Measurements from ENCODE around the genes OPN1MW2 and FAM50A.

DNA sequence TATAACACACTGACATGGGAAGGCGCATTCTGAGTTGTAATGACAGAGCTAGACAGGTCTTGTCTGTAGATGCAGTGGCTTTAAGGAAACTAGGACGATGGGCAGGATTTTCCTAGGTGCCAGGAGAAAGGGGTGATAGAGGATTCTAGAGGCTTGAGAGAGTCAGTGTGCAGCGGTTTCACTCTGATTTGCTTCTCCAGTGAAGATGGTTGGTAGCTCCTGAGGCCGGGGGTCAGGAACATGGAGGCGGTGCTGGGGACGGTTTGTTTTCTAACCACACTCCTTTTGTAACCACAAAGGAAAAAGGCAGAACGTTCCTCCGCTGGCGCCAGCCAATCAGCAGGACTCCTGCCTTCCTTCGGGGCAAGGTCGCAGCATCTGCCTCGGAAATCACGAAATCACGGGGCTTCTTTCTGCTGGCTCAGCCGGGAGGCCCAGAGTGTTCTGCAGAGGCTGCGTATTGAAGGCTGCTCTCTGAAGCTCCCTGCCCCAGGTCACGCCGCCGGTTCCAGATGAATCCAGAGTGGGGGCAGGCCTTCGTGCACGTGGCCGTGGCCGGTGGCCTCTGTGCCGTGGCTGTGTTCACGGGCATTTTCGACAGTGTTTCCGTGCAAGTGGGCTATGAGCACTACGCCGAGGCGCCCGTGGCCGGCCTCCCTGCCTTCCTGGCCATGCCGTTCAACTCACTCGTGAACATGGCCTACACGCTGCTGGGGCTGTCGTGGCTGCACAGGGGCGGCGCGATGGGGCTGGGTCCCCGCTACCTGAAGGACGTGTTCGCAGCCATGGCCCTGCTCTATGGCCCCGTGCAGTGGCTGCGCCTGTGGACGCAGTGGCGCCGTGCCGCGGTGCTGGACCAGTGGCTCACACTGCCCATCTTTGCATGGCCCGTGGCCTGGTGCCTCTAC is 9.3 kb downstream of the TMEM187 start:
- PRO-cap, result no peak
- RAMPAGE, long total RNA, 4 experiments, result no peak in any of the 4 experiments

- PRO-cap, result no peak
- RAMPAGE, long total RNA, 4 experiments, result no peak in any of the 4 experiments
These were observed 19.9 kb downstream of the IRAK1 start for GRCh38 chrX:153999589-154000464.

DNA sequence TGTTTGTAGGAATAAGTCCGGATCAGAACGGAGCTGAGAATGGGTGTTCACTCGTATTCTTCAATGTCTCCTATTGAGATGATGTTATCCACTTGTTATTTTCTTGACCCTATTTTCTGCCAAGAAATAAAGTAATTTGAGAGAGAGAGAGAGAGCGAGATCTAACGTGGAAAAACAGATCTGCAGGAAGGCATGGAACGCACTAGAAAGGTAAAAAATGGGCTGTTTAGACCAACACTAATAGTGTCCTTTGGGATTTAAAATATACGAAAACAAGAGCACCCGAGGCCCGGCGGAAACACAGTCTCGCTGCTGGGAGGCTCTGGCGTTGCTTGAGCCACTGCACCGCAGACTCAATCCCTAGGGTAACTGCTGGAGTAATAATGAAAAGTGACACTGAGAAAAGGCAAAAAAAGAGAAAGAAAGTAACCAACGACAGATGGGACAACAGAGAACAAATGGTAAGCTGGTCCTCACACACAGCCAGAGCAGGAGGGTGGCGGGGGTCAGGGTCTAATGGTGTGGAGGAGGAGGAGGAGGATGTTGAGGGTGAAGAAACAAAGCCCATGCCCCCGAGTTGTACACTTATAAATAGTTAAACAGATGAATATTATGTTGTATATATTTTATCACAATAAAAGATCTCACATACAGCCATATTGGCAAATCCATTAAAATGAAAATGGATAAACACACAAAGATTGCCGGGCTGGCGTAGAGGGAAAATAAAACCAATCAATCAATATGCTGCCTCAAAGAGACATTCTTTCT is 15.4 kb downstream of the IRAK1 start:
- PRO-cap, result no peak
- RAMPAGE, long total RNA, 4 experiments, result no peak in any of the 4 experiments

- PRO-cap, result no peak
- RAMPAGE, long total RNA, 4 experiments, result no peak in any of the 4 experiments
These were observed 1.3 kb downstream of the IRAK1 start for GRCh38 chrX:154018432-154018787.

- PRO-cap, result no peak
- RAMPAGE, long total RNA, 4 experiments, result no peak in any of the 4 experiments
These were observed 37.1 kb upstream of the IRAK1 start for GRCh38 chrX:154056733-154057294.

DNA sequence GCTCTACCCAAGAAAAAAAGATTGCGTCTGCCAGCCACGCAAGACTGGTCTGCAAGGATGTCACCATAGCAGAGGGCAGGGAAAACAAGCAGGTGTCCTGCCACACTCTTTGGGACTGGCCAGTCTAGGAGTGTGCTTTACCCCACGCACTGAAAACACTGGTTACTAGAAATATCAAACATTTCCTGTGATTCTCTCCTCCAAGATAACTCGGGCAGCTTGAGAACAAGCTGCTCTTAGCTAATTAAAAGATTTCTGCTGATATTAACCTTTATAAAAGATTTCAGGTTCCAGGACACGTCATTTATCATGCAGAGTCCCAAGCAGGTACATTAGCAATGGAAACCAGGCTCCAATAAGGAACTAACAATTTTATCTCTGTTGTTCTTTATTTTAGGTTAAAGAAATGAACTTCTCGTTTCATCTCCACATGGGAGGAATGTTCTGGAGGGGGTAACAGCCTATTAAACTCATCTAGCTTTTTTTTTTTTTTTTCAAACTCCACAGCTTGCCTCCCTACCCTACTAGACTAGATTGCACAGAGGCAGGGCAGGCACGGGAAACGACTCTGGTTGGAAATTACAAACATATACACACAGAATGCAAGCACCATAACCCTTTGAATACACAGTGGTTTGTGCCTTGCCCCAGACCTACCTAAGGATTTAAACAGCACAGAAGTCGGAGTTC is 2.9 kb downstream of the MECP2 start:
- PRO-cap, result no peak
- RAMPAGE, long total RNA, 4 experiments, result no peak in any of the 4 experiments

- PRO-cap, result no peak
- RAMPAGE, long total RNA, 4 experiments, result no peak in any of the 4 experiments
These were observed at the start of gene OPN1MW2 for GRCh38 chrX:154219382-154220055. Gene OPN1MW2 (plus strand): TSS chrX:154219756.

GRCh38 chrX:154341741-154342245 is 32.6 kb downstream of the FLNA start:
- PRO-cap, result no peak
- RAMPAGE, long total RNA, 4 experiments, result no peak in any of the 4 experiments

DNA sequence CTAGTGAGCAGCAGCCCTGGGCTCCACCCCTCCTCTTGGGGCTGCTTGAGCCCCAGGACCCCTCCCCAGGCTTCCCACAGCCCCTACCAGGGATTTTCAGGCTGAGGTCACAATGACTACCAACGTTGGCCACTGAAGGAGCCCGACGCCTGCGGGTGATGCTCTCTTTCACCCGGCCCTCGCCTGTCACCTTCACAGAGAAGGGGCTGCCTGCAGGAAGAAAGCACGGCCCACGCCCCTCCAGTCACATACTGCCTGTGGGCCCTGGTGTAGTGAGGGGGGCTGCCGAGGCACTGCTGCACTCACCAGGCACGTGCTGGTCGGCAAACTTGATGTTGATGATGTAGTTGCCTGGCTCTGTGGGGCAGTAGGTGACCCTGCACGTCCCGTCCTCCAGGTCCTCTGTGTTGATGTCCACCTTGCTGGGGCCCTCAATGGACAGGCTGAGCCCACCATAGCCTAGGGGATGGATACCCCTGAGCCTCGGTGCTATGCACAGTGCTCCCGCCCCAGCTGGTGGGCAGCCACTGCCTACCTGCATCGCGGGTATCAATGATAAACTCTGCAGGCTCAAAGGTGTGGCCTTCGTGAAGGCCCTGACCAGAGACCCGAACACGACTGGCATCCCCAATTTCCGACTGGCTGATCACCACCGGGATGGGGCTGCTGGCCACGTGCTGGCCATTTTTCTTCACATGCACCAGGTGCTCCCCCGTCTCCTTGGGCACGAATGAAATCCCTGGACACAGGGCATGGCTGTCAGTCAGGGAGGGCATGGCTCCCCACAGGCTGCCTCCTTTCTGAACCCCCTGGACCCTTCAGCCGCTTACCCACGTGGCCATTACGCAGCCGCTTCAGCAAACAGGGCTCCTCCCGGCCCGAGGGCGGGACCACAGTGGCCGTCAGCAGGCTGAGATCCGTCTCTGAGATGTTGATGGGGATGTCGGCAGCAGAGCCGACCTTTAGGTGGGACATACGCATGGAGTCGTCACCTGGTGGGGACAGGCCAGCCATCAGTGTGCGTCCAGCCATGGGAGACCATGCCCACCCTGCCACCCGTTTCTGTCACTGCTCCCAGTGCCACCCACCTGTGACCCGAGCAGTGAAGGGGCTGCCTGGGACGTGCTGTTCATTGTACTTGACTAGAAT is 21.6 kb downstream of the FLNA start:
- PRO-cap, result no peak
- RAMPAGE, long total RNA, 4 experiments, result start-site peak on the minus strand in 1 of 4 experiments, centred at position 670 of the sequence, 569 reads per replicate

DNA sequence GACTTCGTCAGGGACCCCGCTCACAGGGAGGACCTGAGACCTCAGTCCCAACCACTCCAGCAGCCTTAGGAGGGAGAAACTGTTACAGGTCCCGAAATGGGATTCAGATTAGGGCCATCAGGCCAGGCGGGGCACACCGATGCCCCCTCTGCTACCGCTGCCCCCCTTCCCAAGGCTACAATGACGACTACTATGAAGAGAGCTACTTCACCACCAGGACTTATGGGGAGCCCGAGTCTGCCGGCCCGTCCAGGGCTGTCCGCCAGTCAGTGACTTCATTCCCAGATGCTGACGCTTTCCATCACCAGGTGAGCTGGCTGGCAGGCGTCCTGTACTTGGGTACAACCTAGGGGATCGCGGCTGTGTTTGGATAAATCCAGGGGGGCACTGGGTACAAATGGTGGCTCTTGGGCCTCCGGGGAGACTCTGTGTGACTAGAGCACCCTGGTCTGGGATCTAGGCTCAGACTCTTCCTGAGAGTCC is 1.0 kb downstream of the EMD start:
- PRO-cap, result no peak
- RAMPAGE, long total RNA, 4 experiments, result no peak in any of the 4 experiments

GRCh38 chrX:154443539-154444878 is at the start of gene FAM50A:
Gene FAM50A (plus strand): TSS chrX:154444141.
- PRO-cap, result bidirectional peak, plus-strand start at chrX:154444141, minus-strand start at chrX:154444034
- RAMPAGE, long total RNA, 4 experiments, result no peak in any of the 4 experiments

- PRO-cap, result no peak
- RAMPAGE, long total RNA, 4 experiments, result no peak in any of the 4 experiments
These were observed 2.5 kb downstream of the UBL4A start for GRCh38 chrX:154483757-154484458.

GRCh38 chrX:154531252-154531875 is 15.3 kb downstream of the G6PD start:
- PRO-cap, result no peak
- RAMPAGE, long total RNA, 4 experiments, result no peak in any of the 4 experiments

- PRO-cap, result no peak
- RAMPAGE, long total RNA, 4 experiments, result no peak in any of the 4 experiments
These were observed 19.1 kb downstream of the GAB3 start for GRCh38 chrX:154731805-154732180.

DNA sequence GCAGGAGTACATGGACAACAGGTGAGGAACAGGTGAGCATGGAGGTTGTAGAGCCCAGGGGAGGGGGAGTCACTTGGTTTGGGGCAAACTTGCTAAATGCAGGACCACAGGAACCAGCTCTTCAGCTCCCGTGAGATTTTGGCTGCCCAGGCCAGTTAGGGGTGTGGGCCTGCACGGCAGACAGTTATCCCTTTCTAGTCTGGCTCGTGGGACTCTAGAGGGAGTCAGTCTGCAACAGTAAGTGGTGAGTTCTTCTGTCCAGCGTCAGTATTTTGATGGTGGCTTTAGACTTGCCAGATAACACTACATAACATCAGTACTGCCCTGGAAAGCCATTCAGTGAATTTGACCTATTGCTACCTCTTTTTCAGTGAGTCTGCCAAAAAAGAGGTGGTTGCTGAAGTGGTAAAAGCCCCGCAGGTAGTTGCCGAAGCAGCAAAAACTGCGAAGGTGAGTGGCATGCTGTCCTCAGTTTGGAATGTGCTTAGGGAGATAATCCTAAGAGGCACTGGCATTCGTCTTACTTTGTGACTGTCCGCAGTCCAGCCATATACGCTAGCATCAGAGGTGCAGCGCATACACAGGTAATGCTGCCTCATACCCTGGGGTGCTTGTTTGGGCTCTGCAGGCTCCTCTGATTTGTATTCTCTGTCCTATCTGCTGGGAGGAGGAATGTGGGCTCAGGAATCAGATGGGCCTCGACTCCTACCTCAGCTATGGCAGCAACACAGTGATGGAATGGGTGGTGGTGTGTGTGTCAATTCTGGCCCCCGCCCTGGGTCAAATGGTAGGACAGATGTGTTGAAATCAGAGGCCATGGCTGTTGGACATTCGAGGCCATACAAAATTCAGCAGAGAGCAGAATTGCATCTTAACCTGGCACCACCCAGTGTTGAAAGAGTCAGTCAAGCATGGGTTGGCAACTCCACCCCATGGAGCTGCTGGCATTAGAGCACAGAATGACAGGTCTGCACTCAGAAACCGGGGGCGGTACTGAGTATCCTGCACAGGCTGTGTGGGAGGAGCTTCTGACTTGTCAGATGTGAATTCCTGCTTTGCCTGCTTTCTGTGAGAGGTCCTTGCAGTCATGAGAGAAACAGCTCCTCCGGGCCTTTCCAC is 12.5 kb downstream of the DKC1 start:
- PRO-cap, result no peak
- RAMPAGE, long total RNA, 4 experiments, result no peak in any of the 4 experiments

DNA sequence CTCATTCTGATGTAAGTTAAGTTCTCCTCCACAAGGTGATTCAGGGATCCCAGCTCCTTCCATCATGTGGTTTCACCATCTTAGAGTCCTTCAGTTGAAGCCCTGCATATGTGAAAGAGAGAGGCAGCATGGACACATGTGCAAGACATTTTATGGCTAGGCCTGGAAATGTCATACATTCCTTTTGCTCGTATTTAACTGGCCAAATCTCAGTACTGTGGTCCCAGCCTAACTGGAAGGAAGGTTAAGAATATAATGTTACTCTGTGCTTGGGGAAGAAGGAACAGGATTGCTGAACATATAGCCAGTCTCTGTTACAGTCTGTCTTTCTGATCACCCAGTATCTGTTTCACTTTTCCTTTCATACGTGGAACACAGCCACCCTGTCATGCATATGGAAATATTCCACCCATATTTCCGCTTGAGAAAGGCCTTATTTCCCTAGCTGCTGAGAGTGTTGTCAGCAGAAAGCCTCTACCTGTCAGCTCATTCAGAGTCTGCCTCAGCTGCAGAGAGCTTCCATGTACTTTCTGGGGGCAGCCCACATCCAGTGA is 7.0 kb downstream of the SMIM9 start:
- PRO-cap, result no peak
- RAMPAGE, long total RNA, 4 experiments, result no peak in any of the 4 experiments

DNA sequence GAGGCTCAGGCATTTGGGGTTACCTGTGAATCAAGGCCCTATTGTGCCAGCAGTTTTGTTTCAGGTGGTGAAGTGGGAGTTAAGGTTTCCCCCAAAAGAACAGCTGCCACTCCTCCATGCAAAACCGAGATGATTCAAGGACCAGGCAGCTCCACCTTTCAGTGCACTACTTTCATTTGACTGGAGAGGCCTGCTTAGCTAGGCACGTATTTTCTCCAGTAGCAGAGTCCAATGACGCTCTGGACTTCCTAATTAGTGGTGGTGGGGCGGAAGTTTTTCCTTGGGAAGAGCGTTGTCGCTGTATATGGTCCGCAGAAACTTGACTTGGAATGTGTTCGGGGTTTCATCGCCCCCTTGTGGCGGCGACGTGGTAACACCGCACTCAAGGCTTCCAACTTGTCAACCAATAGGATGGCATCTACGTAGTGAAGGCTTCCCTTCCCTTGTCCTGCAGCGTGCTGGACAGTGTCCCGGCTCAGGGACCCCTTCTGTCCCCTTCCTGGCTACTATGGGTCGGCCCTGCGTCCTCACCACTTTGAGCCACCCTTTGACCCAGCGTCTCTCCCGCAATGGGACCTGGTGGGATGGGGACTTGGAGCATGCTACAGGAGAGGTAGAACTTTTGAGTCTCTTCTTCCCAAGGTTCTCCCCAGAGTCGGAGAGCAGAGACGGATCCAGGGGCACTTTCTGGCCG is 13.6 kb downstream of the CMC4 start:
- PRO-cap, result no peak
- RAMPAGE, long total RNA, 4 experiments, result no peak in any of the 4 experiments

DNA sequence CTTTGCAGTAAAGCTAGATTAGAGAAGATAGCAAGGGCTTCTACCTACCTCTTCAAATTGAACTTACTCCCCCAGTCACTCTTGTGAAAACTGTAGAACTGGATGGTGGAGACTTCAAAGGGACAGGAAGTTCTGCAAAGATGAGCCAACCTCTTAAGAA is 27.6 kb upstream of the VBP1 start:
- PRO-cap, result no peak
- RAMPAGE, long total RNA, 4 experiments, result no peak in any of the 4 experiments

GRCh38 chrX:155718767-155719377 is 106.1 kb upstream of the TMLHE start:
- PRO-cap, result no peak
- RAMPAGE, long total RNA, 4 experiments, result no peak in any of the 4 experiments

DNA sequence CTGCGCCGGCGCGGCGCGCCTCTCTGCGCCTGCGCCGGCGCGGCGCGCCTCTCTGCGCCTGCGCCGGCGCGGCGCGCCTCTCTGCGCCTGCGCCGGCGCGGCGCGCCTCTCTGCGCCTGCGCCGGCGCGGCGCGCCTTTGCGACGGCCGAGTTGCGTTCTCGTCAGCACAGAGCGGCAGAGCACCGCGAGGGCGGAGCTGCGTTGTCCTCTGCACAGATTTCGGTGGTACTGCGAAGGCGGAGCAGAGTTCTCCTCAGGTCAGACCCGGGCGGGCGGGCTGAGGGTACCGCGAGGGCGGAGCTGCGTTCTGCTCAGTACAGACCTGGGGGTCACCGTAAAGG is 31.7 kb downstream of the IL9R start:
- PRO-cap, result no peak
- RAMPAGE, long total RNA, 4 experiments, result no peak in any of the 4 experiments